LHCN-M2 (cell line): ENCODE measurements around a stretch of chr7.

GRCh38 chr7:130153966-130155241 lies 50.8 kb downstream of the TMEM209 start:
- RAMPAGE, long total RNA, result no peak

DNA sequence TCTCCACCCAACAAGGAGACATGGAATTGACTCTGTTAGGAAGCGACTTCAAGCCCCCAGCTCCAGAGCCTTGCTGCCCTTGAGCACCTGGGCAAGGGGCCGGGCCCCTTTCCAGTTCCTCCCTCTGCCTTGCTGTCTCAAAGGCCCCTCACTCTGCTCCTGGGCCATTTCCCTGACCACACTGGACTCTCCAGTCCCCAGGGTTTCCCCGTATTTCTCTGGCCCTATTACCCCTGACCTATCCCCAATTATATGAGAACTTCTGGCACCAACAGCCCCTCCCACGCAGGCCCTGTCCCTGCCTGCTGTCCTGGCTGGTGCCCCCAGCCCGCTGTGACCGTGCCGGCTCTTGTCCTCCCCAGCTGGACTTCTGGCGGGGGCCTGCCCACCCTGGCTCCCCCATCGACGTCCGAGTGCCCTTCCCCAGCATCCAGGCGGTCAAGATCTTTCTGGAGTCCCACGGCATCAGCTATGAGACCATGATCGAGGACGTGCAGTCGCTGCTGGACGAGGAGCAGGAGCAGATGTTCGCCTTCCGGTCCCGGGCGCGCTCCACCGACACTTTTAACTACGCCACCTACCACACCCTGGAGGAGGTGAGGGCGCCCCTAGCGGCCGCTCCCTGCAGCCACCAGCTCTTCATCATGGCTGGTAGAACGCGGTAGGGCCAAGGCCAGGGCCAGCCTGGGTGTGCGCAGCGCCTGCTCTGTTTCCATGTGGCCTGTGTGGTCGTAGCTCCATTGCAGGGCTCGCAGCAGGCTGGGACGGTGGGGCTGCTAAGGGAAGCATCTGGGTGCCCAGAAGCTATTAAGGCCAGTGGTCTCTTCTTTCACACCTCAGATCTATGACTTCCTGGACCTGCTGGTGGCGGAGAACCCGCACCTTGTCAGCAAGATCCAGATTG lies 1.2 kb downstream of the CPA1 start:
- RAMPAGE, long total RNA, result no peak

GRCh38 chr7:130493878-130494308 lies 2.0 kb downstream of the MEST start:
- RAMPAGE, long total RNA, result no peak

GRCh38 chr7:130505728-130506874 lies 14.2 kb downstream of the MEST start:
- RAMPAGE, long total RNA, result no peak

DNA sequence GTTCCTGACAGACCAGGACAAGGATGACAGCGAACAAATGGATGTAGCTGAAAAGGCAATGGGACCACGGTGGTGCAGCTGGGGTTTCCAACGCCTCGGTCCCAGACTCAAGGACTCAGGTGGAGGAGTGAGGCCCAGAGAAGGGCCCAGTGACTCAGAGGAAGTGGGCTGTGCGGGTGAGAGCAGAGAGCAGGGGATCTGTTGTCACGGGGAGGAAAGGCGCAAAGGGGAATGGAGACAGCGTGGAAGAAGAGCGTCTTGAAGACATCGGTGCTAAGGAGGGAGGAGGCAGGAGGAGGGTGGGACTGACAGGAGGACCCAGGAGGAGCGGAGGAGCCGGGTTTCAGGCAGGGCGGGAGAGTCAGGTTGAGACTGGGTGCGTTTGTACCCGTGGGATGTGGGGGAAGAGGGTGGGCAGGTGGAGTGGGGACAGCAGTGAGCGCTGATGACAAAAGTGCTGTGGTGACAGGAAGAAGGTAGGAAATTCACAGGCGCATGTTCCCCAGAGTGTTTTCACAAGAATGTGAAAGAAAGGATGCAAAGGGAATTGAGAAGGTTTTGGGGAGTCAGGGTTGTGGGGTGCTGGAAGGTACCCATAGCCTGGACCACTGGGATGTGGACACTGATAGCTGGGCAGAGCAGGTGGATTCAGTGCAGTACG lies 36.0 kb downstream of the MEST start:
- RAMPAGE, long total RNA, result no peak

GRCh38 chr7:130542914-130544297 lies 51.5 kb downstream of the MEST start:
- RAMPAGE, long total RNA, result no peak

DNA sequence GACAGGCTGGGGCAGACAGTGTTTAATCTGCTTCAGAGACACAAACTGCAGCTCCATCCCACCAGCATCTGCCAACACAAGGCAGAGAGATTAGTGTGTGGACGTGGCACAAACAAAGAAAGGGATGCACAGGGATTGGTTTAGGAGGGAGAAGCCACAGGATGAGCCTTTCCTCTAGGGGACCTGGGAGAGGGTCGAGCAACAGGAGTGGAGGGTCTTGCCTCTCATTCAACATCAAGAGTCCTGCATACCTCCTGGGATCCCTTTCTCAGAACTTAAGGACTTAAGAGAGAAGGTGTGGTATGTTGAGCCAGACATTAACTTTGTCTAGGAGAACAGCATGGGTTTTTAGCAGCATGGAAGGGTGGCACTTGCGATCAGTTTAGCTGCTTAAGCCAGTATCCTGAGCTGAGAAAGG lies 132.6 kb upstream of the KLF14 start:
- RAMPAGE, long total RNA, result no peak

DNA sequence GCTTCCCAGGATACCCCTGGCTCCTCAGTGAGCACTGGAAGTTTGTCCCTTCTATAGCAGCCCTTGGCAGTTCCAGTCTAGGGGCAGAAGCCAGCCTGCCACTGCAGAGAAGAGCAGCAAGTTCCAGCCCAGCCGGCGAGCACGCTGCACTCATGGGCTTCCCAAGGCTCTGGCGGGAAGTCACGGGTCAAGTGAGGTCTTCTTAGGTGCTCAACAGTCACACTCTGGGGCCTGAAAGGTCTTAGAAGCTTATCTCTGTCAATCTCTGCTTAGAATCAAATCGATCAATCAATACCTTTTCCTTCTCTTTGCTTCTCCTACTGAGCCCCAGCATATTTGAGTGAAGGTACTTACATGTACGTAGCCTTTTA lies 152.4 kb upstream of the KLF14 start:
- RAMPAGE, long total RNA, result no peak

DNA sequence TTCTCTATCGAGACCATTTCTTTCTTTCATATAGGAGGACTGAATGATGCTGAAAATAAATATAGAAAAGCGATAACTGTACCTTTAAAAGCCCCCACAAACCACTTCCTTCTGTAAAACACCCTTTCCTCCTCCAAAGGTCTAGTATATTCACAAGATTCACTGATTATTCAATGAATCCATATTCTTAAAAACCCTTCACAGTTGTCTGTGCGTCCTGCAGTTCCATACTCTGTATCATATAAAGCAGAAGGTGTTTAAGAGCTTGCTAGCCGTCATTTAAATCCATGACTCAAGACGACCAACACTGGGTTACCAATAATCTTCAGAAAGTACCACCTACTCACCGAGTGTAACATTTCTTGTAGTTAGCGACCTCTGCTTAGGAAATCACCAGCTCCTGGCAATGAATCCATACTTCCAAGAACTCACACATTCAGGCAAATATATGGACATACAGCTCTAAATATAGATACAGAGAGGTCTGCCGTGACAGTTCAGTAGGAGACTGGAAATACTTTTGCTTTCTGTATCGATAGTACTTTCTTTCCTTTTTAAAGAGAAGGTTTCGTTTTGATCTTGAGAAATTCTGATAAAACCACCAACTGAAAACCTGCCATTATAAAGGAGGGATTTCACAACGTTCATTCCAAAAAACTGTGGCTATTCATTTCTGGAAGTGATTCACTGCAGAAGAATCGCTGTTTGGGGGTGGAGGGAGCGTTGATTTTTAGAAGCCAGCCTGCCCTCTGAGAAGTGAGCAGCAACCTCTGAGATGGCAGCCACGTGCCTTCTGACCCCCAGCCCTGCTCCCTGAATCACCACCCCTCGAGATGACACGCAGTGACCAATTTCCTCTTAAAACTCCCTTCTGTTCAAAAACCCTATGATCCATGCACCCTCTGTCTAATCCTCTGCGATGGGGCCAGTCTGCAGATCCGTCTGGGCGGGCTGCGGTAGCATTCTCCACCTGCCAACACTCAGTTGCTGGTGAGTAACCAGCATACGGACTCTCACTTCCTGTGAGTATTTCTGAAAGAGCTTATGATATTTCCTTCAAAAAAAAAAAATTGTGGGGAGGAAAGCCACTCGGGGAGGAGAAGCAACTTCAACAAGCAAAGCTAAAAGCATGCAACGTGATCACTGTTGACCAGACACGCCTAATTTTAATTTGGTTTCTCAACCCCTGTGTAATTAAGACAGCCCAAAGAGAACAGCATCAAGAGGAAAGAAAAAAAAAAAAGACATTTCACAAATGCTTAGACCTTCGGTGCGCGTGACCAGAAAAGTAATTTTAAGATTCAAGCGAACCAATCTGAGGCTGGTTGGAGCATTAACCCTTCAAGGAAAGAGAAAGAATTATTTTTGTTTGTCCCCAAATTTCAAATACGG lies 179.1 kb upstream of the KLF14 start:
- RAMPAGE, long total RNA, result no peak

DNA sequence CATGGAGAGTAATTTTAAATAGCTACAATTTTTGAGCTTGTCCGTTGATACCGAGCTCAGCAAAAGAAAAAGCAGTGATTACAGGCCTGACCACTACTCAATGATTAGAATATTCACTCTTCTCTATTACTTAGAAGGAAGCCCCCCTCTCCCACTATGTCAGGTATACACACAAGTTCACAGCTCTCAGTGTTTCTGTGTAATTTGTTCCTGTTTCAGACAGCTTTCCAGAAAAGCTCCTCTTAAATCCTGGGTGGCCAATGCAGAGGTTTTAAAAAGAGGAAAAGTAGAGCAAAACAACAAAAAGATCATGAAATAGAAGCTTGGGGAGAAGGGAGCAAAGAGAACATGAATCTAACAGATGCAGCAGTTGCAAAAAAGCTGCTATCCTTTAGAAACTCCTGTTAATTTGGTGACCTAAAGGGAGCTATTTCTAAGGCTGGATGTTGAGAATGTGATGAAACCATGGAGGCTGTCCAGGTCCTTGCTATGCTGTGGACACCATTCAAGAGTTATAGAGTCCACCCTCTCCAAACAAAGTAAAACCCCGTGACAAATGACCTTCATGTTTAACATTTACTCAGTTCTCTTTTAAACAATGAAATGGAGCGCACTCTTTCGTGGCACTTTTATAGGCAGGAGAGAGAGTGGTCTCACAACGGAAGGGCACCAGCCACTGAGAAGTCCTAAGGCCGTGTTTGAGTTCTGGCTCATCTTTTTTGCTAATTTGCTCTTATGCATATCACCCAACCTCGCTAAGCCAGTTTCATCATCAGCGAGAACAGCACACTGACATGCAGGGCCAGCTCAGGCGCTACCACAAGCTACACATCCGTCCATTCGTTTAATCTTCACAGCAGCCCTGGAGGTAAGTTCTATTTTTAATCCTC lies 181.5 kb upstream of the KLF14 start:
- RAMPAGE, long total RNA, result no peak

GRCh38 chr7:130917451-130917736 lies 183.4 kb upstream of the KLF14 start:
- RAMPAGE, long total RNA, result no peak

DNA sequence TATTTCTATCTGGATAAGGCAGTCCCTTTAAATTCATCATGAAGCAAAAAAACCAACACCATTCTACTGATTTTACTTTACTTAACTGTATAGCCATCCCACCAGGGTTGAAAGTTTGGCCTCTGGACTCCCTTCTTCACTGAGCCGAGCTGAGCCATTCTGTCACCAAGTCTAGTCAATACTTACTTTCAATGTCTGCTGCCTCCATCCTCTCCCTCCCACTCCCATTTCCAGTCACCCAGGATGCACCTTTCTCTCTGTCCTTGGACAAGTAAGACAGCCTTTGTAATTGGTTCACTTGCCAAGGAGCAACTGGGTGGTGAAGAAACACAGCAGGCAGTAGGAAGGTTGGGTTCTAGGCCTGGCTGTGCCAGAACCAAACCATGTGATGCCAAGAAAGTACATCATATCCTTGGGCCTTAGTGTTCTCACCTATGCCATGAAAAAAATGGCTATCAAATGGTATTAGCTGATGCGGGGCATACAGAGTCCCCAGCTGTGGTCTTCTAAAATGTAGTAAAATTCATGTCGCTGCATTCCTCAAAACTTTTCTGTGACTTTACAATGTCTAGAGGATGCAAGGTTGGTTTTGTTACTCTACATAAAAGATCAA lies 184.8 kb upstream of the KLF14 start:
- RAMPAGE, long total RNA, result no peak

DNA sequence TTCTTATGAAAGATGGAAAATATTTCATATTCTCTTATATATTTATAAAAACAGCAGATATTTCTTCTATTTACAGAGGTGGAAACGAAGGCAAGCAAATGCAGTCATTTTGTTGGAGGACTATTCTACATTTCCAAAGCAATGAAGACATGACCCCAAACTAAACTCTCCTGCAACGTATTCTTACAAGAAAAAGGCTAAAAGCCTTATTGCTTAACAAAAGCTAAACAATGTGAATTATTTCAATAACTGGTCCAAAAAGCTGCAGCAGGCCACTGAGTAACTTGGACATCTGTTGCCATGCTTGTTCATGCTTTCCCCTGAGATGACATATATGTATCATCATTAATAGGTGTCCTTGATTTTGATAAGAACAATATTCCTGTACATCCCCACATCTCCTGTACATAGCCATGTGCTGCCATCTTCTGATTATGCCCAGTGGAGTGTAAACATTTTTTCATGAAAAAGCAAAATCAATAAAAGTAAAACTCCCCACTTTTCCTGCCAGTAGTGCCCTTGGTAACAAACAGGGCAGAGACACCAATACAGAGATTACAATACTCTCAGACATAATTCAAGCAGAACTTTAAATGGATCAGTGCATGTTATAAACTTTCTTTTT lies 205.3 kb upstream of the KLF14 start:
- RAMPAGE, long total RNA, result no peak

DNA sequence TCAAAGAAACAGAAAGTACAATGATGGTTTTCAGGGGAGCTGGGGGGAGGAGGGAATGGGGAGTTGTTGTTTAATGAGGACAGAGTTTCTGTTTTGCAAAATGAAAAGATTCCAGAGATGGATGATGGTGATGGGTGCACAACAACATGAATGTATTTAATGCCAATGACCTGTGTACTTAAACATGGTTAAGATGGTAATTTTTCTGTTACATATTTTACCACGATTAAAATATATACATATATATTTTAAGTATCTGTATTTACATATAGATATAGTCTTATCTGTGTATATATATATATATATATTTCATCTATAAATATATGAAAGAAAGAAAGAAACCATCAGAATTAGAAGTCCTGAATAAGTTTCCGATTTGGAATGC lies 214.4 kb upstream of the KLF14 start:
- RAMPAGE, long total RNA, result no peak

GRCh38 chr7:131013145-131013466 lies 279.1 kb upstream of the KLF14 start:
- RAMPAGE, long total RNA, result no peak

DNA sequence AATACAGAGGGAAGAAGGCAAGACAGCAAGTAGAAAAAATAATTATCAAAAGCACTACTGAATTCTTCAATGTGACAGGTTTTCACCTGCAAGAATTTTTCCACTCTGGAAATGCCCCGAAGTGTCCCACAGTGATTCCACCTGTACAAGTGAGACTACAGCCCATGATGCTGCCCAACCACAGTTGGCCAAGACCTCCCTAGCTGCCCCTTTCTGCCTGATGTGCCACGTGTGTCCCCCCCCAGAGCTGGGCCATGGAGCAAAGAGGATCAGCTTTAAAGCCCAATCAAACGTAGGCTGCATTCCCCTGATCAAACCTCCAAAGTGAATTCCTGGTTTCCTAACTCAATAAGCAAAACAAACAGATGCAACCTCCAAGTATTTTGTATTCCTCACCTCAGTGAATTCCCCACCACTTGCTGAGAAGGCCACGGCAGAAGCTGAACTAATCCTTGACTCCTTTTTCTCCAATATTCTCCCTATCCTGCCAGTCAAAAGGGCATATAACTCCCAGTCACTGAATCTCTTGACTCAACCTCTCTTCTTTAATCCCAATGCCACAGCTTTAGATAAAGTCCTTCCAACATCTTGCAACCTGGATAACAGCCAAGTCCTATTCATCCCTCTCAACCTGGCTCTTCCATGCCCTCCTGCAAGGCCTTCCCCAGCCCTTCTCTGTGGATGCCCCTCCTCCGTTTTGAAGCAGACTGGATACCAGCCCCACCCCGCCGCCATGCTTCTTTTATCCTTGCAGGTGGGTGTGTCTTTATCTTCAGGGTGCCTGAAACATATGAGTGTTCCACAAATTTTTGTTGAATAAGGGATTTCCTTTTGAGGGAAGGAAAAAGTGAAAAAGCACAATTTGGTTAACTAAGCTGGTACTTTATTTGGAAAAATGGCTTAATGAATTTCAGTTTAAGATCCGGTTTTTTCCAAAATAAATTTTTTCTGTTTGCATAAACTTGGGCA lies 285.2 kb upstream of the MKLN1 start:
- RAMPAGE, long total RNA, result no peak

GRCh38 chr7:131190298-131191310 lies 137.1 kb upstream of the MKLN1 start:
- RAMPAGE, long total RNA, result no peak

DNA sequence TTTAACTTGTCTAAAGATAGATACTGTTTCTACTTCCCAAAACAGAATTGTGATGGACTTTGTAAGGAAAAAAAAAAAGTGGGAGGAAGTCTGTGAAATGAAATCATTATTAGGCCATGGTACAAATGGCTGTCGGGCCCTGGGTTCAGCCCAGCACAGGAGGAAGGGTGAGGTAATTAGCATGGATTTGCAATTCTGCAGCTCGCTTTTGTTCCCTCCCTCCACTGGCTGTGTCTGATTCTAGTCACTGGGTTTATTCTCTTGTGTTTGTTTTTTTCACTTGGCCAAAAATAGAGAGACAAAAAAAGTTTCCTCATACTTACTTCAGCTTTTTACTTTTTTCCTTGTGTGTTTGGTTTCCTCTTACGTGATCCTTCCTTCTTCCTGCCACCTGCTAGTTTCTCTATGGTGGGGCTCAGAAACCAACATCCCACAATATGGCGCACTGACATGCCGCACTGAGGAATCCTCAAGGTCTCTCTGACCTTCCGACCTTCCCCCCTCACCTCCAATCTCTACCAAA lies 108.1 kb upstream of the MKLN1 start:
- RAMPAGE, long total RNA, result no peak

DNA sequence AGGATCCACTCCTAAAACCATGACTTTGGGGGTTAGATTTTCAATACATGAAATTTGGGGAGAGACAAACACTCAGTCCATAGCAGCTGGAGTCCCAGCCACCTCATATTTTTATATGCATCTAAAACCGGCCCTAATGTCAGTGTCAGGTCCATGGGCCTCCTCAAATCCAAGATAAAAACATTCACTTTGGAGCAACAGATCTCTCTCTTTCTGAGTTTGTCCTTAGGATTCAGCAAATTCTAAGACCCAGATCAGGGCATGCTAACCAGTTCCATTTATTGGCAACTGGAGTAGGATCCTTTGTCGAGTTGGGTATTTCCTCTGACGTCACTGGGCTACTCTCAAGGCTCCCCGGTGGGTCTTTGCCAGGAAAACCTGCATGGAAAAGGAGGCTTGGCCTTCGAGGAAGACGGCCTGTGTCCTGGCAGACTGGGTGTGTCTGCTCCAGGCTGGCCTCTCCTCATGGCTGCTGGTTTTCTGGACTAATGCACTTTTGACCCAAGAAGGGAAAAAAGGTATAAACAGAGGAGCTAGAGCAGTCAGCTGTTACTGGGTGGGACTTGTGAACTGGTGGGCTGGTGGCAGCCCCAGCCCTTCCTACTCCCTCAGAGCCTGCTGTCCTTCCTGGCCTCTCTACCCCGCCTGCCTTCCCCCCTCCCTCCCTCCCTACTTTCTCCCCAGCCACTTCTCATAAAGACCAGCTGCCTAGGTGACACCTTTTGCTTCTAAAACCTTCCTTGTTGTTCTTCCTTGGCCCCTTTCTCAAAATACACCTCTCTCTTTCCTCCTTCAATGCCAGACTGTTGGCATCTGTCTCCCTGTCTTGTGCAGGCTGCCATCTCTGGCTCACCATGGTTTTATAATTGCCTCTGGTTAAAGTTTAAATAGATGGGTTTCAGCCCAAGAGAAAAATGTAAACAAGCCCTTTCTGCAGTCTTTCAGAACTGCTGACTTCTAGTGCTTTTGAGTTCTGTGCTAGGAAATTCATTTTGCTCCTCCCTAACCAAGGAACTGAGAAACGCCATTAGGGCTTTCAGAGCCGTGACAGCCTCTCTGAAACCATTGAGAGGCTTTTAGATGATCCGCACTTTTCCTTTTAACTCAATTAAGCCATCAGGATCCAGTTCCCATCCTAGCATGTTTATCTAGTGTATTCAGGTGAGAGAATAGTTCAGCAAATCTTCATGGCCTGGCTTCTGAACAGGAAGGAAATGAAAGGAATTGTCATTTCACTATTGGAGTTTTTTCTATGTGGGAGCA lies 101.9 kb upstream of the MKLN1 start:
- RAMPAGE, long total RNA, result no peak

DNA sequence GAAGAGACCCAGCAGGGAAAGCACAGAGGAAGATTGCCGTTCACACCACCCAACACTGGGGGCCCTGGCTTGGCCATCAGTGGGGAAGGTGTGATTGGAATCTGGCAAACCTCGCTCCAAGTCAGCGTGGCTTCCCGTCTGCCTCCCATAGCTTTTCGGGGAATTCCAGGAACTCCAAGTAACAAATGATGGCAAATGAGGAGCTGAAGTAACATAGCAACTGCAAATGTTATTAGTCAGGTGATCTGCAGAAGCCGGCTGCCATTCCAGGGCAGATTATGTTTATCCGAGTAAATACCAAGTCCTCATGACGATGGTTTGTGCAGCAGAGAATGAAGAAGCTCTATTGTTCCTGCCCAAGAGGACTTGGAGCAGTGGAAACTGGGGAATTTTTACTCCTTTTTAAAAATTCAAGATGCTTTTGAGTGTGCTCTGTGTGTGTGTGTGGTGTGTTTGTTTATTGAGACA lies 270.5 kb upstream of the PODXL start:
- RAMPAGE, long total RNA, result no peak